Myometrial cell (primary cell): ENCODE results near the gene RHOB.

- RAMPAGE, long total RNA = no peak
Observed at GRCh38 chr2:20220834-20221615, 3.9 kb downstream of the SDC1 start.

- RAMPAGE, long total RNA = no peak
Observed at GRCh38 chr2:20327185-20327583, 23.5 kb downstream of the PUM2 start.

GRCh38 chr2:20351932-20352438 lies 1.3 kb upstream of the PUM2 start:
- RAMPAGE, long total RNA = no peak

DNA sequence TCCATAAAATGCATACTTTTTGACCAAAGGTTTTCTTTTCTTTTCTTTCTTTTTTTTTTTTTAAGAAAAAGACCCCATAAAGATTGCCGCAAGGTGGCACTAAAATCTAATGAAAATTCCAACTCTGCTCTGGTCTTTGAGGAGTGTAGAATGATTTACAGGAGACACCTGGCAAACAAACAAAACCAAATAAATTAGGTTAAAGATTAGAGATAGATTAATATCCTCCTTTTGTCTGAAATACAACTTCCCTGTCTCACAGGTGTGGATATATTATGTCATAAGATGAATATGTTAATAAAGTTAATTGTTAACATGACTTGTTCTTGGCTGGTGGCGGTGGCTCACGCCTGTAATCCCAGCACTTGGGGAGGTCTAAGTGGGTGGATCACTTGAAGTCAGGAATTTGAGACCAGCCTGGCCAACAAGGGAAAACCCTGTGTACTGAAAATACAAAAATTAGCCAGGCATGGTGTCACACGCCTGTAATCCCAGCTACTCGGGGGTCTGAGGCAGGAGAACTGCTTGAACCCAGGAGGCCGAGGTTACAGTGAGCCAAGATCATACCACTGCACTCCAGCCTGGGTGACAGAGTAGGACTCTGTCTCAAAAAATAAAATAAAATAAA lies 3.5 kb upstream of the RHOB start:
- RAMPAGE, long total RNA = no peak

DNA sequence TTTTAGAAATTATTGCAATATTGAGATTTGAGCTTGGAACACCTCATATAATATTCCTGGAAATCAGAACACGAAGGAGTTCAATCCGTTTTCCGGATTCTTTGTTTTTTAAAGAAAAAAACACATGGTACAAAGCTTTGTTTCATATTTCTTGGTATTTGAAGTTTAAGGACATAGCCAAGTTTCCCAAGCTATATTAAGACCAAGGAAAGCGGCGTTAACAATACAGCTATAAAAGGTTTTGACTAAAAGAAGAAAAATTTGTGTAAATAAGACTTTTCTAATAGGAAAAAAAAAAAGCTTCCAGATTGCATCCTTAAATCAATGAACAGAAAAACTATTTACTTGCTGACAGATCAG lies 2.7 kb upstream of the RHOB start:
- RAMPAGE, long total RNA = no peak

GRCh38 chr2:20446996-20447242 lies at the start of gene RHOB:
Gene RHOB, plus strand, starts transcription at chr2:20447074.
- RAMPAGE, long total RNA = no peak

- RAMPAGE, long total RNA = no peak
Observed at GRCh38 chr2:20450138-20451142, 3.6 kb downstream of the RHOB start.

DNA sequence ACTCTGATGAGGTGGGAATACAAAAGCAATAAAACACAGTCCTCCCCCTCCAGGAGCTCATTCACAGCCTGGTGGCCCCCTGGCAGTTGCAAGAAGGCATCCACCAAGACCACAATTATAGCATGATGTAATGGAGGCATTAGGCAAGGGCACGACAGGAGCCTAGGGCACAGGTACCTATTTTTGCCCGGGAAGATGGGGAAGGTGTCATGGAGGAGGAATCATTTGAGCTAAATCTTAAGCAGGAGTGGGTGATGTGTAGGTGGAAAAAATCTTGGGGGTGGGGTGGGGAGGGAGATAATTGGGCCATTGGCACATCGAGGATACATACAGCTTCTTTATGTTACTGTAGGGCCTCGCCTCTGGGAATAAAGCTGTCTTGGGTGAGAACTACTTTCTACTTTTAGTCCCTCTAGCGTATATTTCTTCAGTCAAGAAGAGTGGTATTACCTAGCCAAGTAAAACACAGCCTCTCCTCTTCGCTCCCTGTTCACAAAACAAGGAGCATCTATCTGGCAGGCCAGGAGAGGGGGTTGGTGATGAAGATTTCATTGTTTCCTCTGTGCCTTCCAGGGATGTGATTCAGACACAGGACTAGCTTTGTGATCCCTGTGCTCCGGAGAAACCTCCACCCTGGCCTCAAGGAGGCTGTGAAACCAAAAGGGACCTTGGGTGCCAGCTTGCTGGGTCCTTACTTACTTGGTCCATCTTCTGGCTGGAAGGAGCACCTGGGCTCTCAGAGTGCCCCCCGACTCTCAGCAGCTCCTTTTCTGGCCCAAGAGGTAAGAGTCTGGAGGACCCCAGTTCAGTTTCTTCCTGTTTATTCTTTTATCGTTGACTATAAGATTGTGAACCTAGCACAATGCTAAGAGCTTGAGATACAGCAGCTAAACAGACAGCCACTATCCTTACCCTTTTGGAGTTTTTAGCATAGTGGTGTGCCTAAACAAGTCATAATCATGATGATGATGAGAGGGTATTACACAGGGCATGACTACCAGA lies 5.6 kb downstream of the RHOB start:
- RAMPAGE, long total RNA = no peak

DNA sequence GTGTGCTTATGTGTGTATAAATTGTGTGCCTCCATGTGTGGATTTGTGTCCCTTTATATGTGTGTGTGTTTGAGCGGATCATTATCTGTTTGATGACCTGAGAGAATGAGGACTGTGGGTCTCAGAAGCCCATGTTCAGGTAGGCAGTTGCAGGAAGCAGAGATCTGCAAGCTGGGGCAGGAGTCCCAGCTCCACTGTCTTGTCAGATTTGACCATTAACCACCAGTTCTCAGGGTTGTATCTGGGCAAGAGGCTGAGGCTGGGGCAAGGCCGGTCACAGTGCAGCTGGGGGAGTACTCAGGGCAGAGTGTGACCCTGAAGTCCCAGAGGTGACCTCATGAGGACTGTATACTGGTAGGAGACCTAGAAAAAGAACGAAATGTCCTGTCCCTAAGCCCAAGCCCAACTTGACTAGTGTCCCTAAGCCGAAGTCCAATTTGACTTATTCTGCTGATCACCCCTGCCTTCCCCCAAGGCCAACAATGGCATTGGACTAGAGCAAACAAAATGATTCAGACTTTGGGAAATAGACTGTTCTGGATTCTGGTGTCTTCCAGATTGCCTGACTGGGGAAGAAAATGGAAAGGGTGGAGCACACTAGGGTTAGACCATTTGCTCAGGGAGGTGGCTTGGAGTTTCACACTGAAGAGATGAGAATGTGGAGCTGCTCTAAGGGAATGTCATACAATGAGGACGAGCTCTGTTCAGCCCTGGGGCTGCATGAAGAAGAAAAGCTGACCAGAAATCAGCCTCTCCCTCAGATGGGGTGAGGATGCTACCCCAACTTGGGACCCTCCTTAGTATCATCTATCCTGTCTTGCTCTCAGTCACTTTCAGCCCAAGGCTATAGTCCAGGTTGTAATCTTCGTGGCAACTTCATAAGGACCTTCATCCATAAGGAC lies 28.2 kb downstream of the RHOB start:
- RAMPAGE, long total RNA = no peak

GRCh38 chr2:20568331-20569596 lies 82.1 kb downstream of the HS1BP3 start:
- RAMPAGE, long total RNA = no peak

- RAMPAGE, long total RNA = no peak
Observed at GRCh38 chr2:20582504-20583000, 68.3 kb downstream of the HS1BP3 start.

DNA sequence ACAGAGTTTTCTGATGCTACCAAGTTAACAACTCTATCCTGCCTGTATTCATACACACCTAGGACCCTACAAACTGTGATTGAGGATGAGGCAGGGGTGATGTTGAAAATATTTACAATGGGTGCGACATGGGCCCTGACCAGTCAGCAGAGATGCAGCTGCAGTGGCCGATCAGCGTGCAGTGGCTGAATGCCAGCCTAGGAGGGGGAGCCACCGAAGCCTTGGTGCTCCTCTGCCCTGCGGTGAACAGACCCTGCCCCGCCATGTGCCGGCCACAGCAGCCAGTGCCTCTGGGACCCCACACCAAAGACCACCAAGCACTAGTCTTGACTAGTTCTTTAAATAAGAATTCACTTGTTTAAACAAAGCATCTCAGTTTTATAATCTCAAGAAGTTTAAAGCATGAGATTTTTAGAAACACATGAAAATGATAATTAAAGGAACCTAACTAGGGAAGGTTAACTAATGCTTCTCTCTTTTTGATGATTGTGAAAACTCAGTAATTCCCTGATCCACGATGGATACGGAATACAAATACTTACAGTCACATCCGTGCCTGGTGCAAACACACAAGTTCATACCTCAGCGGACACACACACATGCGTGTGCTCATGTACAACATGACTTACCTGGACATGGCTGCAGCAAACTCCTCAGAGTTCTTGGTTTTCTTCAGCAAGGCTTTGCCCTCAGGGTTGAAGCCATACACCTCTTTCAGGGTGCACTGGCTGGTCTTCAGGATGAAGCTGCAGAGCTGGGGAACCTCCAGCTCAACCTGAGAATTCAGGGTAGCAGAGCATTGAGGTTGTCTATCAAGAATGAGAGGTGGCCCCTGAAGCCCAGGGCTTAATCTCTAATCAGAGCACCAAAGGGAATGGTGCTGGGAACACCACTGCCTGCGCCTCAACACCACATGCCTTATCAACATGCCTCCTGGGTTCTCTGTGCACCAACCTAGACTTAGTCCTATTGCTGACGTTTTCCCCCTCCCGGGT lies 3.3 kb downstream of the APOB start:
- RAMPAGE, long total RNA = no peak

DNA sequence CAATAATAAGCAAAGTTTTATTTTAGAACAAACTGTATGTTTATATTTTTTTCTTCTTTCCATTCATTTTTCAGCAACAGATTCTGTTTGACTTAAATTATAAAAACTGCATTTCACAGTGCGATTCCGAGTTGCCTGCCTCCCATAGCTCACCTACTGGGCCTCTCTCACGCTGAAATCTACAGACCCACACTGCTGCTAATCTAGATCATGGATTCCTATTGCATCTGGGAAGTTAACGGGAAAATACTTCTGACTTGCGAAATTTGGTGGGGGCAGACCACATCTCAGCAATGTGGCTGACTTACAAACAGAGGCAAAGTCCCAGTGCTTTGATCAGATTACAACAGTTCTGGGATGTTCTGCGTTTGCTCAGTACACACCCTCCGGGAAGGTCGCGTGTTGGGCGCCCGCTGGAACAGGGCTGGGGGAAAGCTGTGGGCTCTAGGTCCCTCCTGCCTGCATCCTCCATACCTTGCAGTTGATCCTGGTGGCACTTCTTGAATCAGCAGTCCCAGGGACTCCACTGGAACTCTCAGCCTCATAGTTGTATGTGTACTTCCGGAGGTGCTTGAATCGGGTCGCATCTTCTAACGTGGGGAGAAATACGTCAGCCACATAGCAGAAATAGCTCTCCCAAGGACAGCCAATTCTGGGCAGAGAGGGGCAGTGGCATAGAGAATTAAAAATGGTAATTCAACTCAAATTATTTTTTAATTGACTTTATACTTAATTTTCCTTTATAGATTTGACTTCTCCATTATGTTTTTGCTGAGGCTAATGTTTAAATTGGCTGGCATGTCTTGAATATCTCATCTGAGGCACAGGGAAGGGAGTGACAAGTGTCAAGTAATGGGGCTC lies 1.8 kb downstream of the APOB start:
- RAMPAGE, long total RNA = no peak

- RAMPAGE, long total RNA = no peak
Observed at GRCh38 chr2:21044568-21045658, 1.0 kb upstream of the APOB start.

- RAMPAGE, long total RNA = no peak
Observed at GRCh38 chr2:21066931-21067503, 23.1 kb upstream of the APOB start.

DNA sequence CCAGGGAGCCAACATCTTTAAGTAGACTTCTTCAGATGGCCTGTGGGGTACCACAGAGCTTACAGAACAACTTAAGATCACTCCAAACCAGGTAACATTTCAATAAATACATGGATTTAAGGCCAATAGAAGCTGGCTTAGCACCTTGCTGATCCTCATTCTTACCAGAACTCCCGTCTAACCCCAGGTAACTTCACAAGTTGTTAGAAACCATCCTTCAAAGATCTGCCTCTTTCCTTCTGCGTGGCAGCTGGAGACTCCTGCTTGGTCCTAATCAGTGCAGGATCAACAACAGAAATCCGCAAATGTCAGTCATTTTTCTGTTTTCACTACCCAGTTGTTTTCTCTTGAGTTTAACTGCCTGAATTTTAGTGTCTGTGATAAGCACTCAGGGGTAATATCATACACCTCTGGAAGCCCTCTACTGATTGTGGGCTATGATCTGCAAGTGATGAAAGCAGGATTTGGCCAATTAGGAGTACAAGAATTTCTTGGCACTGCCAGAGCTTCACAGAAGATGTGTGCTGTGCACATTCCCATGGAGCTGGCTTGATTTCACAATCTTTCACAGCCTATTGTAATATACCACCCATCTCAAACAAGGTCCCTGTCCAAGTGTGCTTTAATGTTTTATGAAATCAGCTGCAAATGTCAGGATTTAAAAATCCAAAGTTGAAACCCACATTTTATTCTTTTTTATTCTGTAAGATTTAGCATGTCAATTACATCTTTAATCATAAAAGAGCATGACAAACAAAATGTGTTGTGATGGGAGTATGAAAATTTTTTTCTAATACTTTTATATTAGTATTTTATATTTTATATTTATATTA lies 27.4 kb upstream of the TDRD15 start:
- RAMPAGE, long total RNA = no peak

DNA sequence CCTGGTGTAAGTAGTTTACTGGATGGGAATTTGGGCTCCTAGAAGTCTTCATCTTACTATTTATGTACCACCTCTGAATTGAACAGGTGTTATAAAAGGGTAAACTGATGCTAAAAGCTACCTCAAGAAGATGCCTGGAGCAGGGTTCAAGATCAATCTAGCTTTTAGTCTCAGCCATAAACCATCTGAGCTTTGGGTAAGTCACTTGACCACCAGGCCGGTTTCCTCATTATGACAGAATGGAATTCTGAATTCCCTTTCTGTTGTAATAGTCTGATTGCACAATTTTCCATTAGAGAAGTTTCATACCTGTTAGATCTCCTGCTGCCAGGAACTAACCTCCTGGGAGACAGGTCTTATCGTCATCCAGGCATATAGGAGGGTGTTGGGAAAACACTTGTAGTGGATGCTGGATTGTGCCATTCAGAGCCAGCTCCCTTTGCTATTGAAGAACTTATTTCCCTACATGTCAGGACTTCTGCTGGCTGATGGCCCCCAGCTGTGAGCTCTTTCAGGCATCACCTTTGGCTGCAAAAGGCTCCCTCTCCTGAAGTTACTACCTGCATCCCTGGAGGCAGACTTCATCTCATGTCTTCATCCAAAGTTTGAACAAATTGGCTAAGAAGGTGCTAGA lies 272.5 kb downstream of the TDRD15 start:
- RAMPAGE, long total RNA = no peak

GRCh38 chr2:22025269-22025760 lies 901.5 kb downstream of the TDRD15 start:
- RAMPAGE, long total RNA = no peak

GRCh38 chr2:23287311-23287621 lies 97.7 kb upstream of the KLHL29 start:
- RAMPAGE, long total RNA = no peak

- RAMPAGE, long total RNA = no peak
Observed at GRCh38 chr2:23393649-23394469, 8.9 kb downstream of the KLHL29 start.